ENCODE measurements around the genes IL4 and FSTL4.

DNA sequence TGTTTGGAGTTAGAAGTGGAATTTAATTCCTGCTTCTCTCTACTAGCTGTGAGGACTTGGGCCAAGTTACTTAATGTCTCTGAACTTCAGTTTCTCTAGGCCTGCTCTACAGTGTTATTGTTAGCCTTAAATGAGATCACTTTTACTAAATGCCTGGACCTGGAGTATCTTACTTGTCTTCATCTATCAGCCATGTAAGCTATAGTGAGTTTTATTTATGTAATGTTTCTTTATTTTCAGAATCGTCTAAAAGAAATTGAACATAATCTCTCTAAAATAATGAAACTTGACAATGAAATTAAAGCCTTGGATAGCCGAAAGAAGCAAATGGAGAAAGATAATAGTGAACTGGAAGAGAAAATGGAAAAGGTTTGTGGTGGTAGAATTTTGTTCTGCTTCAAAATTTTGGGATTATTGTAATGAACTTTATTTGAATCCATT is 30.6 kb downstream of the RAD50 start:
- PRO-cap: no peak

DNA sequence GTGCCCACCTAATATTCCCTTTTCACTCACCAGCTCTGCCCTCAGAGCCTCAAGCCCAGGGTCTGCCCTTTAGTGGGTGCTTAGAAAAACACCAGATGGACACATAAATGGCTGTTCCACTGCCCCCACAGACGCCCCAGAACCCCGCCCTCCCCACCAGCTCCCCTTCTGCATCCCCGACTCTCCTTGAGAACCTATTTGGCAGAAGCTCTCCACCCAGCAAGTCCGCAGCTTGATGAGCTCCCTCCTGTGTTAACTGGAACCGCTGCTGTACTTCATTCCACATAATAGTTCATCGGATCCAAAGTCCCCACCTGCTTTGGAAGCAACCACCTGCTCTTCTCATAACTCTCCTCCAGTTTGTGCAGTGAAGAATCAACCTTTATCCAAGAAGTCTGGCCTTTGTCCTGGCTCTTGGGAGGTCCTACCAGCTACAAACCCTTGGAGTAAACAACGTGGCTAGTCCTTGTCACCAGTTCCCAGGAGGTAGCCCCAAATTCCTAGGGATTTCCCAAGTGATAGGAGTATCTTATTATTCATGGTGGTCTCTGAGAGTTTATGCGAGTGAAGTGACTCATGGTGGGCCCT is 3.9 kb upstream of the IL4 start:
- PRO-cap: no peak

- PRO-cap: no peak
These were observed at the start of gene IL4 for GRCh38 chr5:132673905-132674606. Gene IL4, plus strand, starts transcription at chr5:132673989.

- PRO-cap: no peak
These were observed 2.6 kb downstream of the CCNI2 start for GRCh38 chr5:132749887-132750115.

DNA sequence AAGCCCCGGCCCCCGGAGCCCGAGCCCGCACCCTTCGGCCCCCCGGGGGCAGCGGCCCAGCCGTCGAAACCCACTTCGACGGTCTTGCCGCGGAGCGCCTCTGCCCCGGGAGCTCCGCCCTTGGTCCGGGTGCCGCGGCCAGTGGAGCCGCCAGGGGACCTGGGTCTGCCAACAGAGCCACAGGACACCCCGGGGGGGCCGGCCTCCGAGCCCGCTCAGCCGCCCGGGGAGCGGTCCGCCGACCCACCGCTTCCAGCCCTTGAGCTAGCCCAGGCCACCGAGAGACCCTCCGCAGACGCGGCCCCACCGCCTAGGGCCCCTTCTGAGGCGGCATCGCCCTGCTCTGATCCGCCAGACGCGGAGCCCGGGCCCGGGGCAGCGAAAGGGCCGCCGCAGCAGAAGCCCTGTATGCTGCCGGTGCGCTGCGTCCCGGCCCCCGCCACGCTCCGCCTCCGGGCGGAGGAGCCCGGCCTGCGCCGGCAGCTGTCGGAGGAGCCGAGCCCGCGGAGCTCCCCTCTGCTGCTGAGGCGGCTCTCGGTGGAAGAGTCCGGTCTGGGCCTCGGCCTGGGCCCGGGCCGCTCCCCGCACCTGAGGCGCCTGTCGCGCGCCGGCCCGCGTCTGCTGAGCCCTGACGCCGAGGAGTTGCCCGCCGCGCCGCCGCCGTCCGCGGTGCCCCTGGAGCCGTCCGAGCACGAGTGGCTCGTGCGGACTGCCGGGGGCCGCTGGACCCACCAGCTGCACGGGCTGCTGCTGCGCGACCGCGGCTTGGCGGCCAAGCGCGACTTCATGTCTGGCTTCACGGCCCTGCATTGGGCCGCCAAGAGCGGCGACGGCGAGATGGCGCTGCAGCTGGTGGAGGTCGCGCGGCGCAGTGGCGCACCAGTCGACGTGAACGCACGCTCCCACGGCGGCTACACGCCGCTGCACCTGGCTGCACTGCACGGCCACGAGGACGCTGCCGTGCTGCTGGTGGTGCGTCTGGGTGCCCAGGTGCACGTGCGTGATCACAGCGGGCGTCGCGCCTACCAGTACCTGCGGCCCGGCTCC is 1.1 kb downstream of the SOWAHA start:
- PRO-cap: no peak

DNA sequence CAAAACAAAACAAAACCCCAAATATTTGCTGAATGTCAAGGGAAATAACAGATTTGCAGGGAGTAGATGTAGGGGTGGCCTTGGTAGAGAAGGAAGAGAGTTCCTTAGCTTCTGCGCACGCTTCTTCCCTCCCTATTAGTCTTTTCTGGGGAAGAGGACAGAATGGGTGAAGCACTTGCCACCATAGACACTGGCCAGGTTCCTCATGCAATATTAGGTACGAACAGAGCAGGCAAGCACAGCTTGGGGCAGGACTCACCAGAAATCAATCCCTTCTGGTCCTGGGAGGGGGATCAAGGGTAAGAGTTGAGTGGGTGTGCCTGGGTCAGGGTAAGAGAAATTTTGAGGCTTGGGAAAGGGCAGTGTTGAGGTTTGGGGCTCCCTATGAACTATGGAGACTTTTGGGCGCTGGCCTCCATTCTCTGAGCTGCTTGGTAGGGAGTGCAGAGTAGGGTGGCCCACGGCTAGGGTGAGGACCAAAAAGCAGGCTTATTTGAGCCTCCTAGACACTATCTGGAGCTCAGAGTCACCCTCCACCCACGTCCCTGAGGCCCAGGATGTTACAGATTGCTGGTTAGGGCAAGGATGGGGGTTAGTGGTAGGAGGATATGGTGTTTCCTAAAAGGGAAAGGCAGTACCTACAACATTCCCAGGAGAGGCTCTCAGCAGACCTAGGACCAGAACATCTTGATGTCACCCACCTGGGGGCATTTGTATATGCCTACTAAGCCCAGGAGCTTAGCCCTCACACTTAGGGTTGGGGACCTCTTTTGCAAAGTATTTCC is 2.6 kb downstream of the SHROOM1 start:
- PRO-cap: no peak

DNA sequence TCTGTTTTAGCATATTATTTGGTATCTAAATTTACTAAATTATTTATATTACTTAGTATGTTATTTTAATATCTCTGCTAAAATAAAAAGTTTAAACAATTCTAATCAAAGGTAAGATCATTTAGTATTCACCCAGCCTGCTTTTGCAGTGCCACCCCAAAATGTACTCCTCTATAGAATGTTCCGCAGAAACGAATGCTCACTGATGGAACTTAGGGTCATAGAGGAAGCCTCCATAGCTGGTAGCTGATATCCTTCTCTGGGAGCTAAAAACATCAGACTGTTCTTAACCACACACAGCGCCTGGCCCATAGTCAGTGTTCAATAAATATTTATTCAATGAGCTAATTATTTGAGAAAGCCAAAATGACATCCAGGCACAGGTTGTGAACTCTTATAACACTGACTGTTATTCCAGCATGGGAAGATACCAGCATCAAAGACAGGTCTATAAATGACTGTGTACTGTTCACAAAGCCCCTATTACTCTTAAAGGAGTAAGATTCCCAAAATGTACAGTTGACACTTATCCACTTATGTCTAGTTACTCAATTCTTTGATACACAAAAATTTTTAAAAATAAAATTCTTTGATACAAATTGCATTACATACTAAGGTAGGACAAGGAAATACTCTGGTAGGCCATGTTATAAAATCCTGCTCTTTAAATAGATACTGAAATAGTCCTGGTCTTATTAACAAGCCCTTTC is 12.9 kb downstream of the GDF9 start:
- PRO-cap: bidirectional peak, plus-strand start at position 420 of the sequence, minus-strand start at position 261 of the sequence

- PRO-cap: bidirectional peak, plus-strand start at chr5:132874799, minus-strand start at chr5:132874502
These were observed 814 bp downstream of the LEAP2 start for GRCh38 chr5:132874363-132874600.

DNA sequence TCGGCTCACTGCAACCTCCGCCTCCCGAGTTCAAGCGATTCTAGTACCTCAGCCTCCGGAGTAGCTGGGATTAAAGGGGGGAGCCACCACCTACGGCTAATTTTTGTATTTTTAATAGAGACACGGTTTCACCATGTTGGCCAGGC is 722 bp upstream of the AFF4 start:
- PRO-cap: no peak

- PRO-cap: no peak
These were observed 805 bp downstream of the ZCCHC10 start for GRCh38 chr5:133025544-133025944.

GRCh38 chr5:133049440-133050146 is 2.2 kb upstream of the HSPA4 start:
- PRO-cap: bidirectional peak, plus-strand start at chr5:133049896, minus-strand start at chr5:133049775

DNA sequence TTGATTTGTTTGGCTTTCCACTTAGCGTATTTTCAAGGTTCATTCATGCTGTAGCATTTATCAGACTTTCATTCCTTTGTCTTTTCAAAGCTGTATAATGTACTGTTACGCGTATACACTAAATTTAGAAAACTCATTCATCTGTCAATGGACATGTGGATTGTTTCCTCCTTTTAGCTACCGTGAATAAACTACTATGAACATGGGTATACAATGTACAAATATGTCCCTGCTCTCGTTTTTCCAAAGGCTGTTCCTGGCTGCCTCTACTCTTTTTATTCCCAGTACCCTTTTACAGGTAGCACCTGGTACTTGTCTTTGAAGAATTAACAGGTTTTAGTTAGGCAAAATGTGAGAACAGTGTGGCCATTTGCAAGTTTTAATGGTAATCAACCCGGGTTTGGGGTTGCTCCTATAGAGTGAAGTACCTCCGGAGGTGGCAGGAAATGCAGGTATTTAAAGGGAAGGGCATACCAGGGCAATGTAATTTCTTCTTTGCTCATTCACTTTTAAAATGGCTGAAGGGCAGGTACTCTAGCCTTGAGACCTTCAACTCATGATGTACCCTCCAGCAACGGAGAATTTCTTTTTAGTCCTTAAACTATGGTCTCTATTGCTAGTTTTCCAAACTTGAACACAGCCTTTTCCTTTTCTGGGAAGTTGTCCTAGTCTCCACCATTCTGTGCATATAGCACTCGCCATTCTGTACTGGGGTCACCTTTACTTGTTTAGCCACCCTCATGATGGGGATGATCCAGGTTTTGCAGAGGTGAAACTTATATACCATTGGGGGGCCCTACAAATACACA is 1.4 kb upstream of the HSPA4 start:
- PRO-cap: no peak

GRCh38 chr5:133052535-133053347 is 928 bp downstream of the HSPA4 start:
- PRO-cap: unidirectional peak, minus-strand start at chr5:133052775; unidirectional peak, minus-strand start at chr5:133052840

DNA sequence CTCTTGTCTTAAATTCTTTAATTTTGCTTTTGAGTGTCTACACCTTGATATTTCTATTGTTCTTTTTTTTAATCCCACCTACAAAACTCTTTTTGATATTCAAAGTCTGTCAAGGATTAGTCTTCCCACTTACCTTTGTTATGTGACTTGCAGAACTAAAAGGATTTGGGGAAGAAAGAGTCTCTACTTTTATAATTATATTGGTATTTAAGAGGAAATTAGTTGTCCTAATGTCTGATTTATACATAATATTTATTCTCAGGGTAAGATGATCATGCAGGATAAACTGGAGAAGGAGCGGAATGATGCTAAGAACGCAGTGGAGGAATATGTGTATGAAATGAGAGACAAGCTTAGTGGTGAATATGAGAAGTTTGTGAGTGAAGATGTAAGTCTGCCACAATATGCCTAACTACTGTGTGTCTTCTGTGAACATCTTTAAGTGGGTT is 45.1 kb downstream of the HSPA4 start:
- PRO-cap: no peak

GRCh38 chr5:133440196-133440888 is 172.0 kb downstream of the FSTL4 start:
- PRO-cap: no peak

DNA sequence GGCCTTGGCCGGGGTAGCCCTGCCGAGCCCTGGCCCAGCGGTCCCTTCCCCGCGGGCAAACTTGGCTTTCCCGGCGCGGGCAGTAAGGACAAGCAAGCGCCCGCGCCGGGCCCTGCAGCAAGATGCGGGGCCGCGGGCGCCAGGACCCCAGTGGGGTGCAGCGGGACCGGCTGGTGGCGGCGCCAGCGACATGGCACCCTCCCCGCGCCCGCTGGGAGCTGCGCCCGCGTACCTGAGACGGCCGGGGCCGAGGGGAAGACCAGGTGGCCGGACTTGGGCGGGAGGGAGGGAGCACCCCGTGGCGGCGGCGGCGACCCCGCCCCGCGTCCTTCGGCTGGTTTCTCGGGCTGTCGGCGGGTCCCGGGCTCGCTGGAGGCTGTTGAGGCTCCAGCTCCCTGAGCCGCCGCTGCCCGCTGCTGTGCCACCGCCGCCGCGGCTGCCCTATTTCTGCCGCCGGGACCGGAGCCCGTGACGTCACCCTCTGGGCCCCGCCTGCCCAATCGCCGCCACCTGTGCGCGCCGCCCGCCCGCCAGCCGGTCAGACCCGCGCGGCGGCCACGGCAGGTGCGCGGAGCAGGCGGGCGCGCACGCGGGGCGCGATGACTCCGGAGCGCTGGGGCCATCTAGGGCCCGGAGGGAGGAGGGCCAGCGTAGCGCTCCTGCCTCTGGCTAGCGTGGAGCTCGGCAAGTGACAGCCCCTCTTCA is at the start of gene FSTL4:
FSTL4 (minus strand) TSS at position 449 of the 705 bp plus-strand sequence.
- PRO-cap: no peak

GRCh38 chr5:133928611-133929377 is 39.6 kb downstream of the C5orf15 start:
- PRO-cap: no peak

DNA sequence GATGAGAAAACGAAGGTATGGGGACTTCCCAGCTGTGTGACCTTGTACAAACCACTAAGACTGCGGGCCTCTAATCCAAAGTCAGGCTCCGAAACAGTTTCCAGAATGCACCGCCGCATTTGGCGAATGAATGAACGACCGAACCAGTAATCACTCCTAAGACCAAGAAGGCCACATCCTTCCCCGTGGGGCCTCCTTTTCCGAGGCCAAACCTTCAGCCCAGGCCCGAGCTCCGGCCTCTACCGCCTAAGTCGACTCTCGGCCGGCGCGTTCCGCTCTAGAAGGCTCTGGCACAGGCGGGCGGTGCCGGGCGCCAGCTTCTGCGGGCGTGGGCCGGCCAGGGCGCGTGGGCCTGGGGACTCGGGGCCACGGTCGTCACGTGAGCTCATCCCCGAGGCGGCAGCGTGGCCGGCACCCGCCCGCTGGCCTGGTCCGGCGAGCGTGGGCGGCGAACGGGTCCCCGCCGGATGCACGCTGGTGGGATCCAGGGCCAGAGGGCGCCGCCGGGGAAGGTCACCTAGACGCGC is 913 bp downstream of the VDAC1 start:
- PRO-cap: bidirectional peak, plus-strand start at position 487 of the sequence, minus-strand start at position 284 of the sequence

DNA sequence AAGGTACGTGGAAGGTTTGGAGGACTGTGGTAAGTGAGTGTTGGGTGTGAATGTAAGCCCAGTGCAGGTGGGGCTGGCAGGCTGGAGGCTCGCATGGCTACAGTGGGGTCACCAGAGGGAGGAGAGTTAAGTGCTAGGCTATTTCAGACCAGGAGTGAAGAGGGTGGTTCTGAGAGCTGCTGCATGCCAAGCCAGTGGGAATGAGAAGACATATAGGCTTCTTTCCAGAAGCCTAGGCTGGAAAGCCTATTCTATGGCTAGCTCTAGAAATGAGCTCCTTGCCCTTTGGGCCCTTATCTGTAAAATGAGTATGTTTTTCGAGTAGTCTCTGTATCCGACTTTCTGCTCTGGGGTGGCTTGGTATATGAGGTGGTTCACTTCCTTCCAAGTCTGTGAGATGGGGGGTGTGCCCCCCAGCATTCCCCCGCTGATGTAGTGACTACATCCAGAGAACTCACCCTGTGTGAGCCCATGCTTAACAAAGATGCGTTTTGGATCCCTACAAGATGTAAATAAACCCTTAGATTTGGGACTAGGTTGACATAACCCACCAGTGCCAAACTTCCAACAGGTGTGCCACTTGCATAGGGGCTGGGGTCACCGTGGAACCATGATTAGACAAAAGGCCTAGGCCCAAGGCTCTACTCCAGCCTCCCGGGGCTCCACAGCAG is 2.5 kb downstream of the TCF7 start:
- PRO-cap: no peak

DNA sequence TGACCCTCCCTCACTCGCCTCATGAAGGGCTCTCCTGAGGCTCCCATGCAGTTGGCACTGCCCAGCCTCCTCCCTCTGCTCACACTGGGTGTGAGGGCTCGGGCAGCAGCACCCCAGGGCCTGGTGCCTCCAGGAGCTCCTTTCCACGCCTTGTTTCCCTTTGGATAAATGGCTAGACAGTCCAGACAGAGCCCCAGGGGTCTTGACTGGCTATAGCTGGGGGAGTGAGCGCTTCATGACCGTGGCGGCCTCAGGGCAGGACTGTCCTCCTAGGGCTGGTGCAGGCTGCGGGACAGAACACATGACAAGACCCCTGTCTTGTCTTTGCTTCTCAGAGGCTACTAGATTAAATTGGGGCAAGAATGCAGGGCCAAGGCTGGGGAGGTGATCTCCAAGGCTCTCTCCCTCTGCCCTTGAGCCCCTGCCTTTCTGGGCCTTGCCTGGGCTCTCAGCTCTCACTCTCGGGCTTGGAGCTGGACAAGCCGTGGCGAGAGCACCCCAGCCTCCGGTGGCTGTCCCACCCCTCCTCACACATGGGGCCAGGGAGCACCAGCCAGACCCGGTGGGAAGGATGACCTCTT is 13.9 kb downstream of the TCF7 start:
- PRO-cap: no peak

Measured in left lobe of liver (tissue), 1 donor.